Mammary epithelial cell (primary cell): ENCODE results near the genes POU4F3, SPINK1 and C5orf46.

GRCh38 chr5:143347831-143348180, 55.7 kb downstream of the NR3C1 start:
- CAGE, long polyA plus RNA, result no peak
- RRBS, result no CpG with 5 or more reads among the region's 3 CpGs

DNA sequence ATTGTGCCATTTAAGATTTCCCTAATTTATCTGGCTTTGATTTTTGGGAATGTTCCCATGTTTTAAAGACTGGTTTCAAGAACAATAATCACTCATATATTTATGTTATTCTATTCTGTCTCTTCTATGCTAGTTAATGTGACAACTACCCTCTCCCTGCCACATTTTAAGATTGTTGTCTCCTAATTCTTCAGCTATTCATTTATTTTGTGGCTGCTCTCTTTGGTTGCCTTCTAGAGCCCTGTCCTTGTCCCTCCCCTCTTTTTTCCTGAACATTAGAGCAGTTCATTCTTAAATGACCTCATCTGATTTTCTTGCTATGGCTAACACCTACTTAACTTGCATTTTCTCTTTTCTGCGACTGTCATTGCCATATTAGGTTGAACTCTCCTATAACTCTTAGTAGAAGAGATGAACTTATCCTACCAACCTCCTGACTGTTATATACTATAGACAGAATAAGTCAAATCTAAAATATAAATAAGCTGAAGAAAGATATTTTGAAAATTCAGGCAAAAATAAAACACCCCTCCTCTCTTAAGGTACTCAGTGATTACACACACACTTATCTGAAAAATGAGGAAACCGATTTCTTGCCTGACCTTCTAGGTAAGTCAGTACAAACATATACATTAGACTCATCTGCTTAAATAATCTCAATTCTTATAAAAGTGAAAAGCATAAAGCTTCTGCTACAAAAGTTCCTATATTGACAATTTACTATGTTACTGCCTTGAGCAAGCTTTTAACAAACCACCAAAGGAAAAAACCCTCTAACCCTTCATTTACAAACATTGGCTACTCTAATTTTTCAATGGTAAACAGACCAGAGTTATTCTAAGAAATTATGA, 15.9 kb downstream of the NR3C1 start:
- CAGE, long polyA plus RNA, result no peak
- RRBS, result no CpG with 5 or more reads among the region's 2 CpGs

DNA sequence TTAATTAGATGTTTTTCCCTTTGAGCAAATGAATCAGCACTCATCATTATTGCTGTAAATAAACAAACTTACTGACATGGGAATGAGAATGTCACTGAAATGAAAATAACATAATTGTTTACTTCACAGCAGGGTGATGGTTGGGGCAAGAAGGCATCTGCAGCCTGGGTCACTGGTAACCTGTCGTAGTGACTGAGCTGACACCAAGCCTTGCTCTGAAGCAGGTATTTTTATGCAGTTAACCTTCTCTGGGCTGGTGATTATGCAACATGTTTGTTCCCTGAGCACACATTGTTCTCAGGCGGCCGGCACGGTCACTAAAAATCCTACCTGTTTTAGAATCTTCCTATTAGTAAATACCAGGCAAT, 157.7 kb upstream of the NR3C1 start:
- CAGE, long polyA plus RNA, result no peak
- RRBS, result no CpG with 5 or more reads among the region's 4 CpGs

GRCh38 chr5:145854506-145855291, 18.1 kb downstream of the GRXCR2 start:
- CAGE, long polyA plus RNA, result no peak
- RRBS, result no CpG with 5 or more reads among the region's 3 CpGs

DNA sequence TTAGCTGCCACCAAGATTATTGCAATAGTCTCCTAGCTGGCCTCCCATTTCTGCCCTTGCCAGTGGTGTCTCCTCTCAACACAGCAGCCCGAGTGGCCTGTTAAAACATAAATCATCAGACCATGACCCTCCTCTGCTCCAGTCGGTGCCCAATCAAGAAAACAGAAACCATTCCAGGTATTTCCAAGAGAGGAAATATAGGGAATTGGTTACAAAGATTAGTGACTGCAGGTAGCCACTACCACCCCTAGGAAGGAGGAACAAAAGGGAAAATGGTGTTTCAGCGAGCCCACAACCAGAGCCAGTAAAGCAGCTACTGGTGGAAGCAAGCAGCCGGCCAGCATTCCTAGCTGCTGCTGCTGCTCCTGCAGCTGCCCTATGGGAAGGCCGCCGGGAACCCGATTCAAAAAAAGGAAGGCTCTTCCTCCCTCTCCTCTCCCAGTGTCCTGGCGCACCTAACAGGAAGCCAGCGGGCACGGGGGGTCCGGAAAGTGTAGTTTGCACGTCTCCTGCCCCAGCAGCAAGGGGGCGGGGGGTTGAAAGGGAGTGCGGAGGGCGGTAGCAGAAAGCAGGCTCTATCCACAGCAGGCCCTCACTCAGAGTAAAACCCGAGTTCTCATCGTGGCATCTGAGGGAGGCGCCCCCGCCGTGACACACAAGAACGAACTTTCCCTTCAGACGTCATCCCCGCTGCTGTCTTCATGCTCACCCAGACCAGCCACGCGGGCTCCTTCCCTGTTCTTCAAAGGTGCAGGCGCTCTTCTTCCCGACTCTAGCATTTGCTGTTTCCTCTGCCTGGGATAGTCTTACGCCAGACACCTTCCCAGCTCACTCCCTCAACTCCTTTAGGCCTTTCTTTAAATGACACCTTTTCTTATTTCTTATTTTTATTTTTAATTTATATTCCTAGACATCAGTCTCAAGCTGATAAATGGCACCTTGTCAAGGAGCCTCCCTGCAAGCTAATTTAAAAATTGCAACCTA, 16.5 kb downstream of the GRXCR2 start:
- CAGE, long polyA plus RNA, result no peak
- RRBS, result 5% methylated on average over 7 of the region's 28 CpGs

GRCh38 chr5:145940936-145941597, 4.7 kb downstream of the SH3RF2 start:
- CAGE, long polyA plus RNA, result no peak
- RRBS, result no CpG with 5 or more reads among the region's 2 CpGs

DNA sequence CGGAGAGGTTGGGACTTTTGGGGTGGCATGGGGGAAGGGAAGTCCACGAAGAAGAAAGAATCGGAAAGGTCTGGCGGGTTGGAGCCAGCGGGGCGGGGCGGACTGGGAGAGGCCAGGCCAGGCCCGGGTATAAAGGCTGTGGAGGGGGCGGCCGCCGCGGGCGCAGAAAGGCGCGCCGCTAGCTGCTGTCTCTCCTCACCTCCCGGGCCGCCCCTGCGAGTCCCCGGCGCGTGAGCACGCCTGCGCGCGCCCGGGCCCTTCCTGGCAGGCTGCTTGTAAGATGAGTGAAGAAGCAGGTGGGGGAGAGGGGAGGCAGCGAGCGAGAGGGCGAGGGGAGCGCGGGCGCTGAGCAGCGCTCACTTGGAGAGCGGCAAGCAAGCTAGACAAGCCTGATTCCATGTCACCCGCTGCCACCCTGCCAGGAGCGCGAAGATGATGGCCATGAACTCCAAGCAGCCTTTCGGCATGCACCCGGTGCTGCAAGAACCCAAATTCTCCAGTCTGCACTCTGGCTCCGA, at the start of gene POU4F3:
TSS of gene POU4F3 (plus strand) at position 159 of the 518 bp plus-strand sequence.
- CAGE, long polyA plus RNA, result no peak
- RRBS, result 3% methylated on average over 9 of the region's 41 CpGs

DNA sequence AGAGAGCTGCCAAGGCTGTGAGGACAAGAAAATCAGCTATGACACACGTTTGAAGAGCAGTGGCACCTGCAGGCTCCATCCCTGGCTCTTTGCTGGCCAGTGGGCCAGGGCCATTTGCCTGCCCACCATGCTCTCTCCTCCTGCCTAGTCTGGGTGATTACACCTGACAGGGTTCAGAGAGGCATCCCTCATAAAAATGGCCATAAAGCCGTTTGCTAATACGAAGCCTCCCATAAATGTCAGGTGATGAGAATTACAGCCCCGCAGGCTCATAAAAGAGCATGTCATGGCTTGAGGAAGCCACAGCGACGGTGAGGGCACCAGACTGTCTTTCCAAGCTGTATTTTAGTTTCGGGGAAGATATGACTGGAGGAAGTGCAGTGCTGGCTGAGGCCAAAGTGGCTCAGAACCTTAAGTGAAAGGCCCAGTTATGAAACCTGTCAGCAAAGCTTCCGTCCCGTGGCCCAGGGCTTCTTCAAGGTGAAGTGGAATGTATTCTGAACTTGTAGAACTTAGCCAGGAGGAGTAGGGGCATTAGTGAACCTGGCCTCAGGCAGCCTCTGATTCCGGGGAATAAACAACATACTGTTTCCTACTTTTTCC, 18.5 kb upstream of the TCERG1 start:
- CAGE, long polyA plus RNA, result no peak
- RRBS, result no CpG with 5 or more reads among the region's 10 CpGs

DNA sequence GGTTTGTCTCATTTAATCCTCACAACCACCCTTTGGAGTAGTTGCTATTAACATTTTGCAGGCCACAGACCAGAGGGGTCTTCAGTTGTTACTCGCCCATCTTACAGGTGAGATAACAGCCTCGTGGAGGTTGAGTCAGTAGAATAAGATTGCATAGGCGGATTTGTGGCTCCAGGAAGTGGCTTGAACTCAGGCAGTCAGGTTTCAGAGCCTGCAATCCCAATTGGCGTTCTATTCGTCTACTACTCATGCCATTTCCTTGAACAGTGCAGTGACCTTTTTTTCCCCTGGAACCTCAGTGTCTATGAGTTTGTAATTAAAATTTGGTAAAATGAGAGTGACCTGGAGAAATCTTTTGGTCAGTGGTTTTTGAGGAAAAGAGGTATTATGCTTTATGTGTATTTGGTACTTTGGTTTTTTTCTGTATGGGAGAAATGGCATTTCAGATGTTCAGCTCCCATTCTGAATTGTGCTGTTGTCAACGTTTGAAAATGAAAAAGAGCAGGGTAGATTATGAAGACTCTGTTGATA, 984 bp downstream of the TCERG1 start:
- CAGE, long polyA plus RNA, result no peak
- RRBS, result no CpG with 5 or more reads among the region's 6 CpGs

GRCh38 chr5:146877713-146878025, 888 bp downstream of the PPP2R2B start:
- CAGE, long polyA plus RNA, result no peak
- RRBS, result 4% methylated on average over 17 of the region's 29 CpGs

- CAGE, long polyA plus RNA, result no peak
- RRBS, result no CpG with 5 or more reads among the region's 3 CpGs
Measured at GRCh38 chr5:147383154-147383580, 126.7 kb downstream of the DPYSL3 start.

- CAGE, long polyA plus RNA, result no peak
- RRBS, result no CpG with 5 or more reads among the region's 5 CpGs
Measured at GRCh38 chr5:147446382-147446988, 63.4 kb downstream of the DPYSL3 start.

DNA sequence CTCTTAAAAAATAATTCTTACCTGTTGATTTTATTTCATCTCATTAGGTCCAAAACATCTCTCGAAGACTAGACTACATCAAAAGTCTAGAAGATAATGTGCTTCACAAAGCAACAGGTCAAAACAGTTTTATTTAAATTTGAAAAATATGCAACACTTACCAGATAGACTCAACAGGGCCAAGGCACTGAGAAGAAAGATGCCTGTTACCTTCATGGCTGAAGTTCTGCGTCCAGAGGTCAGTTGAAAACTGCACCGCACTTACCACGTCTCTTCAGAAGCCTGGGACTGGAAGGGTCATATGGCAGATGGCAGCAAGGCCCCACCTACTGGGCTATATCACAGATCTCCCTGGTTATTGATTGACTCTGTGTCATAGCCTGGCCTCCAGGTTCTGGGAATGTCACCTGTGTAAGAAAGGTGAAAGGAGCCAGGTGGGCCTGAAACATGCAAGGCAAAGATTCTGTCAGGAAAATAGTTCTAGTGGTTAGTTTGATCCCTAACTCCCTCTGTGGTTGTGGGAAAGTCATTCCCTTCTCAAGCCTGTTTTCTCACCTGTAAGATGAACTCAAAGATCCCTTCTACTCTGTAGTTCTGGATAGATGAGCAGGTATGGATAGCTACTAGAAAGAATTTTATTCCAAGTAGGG, at the start of gene SPINK1:
TSS of gene SPINK1 (minus strand) at position 310 of the 650 bp plus-strand sequence.
- CAGE, long polyA plus RNA, result no peak
- RRBS, result no CpG with 5 or more reads among the region's 4 CpGs

DNA sequence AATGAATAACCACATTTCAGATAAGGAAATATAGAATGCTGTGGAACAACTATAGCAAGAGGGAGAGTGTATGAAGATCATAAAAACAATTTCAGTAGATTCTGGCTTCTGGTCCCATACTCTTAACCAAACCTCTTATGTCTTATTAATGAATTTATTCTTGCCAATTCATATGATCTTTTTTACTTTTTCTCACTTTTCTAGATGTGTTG, 6.8 kb upstream of the SPINK1 start:
- CAGE, long polyA plus RNA, result no peak

DNA sequence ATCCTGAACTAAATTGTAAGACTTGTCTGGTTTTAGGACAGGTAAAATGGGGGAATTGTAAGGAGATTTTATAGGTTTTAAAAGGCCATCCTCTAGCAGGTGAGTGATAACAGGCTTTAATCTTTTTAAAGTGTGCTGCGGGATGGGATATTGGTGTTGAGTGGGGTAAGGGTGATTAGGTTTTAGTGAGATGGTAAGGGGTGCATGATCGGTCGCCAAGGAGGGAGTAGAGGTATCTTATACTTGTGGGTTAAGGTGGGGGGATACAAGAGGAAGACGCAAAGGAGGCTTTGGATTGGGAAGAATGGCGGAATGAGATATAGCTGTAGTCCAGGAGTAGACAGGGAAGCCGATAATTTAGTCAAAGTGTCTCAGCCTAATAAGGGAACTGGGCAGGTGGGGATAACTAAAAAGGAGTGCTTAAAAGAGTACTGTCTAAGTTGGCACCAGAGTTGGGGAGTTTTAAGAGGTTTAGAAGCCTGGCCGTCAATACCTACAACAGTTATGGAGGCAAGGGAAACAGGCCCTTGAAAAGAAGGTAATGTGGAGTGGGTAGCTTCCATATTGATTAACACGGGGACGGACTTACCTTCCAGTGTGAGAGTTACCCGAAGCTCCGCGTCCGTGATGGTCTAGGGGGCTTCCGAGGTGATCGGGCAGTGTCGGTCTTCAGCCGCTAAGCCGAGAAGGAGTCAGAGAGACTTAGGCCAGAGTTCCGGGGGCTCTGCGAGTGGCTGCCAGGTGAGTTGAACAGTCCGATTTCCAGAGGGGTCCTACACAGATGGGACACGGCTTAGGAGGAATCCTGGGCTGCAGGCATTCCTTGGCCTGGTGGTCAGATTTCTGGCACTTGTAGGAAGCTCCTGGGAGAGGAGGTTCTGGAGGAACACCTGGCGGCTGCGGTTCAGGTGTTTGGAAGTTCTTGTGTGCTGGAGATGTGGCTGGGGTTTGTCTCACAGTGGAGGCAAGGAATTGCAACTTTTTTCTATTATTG, 6.6 kb upstream of the SCGB3A2 start:
- CAGE, long polyA plus RNA, result no peak
- RRBS, result 50% methylated on average over 2 of the region's 24 CpGs

GRCh38 chr5:147906253-147906907, at the start of gene C5orf46:
C5orf46 (minus strand) TSS chr5:147906538.
- CAGE, long polyA plus RNA, result no peak
- RRBS, result no CpG with 5 or more reads among the region's 5 CpGs

- CAGE, long polyA plus RNA, result no peak
- RRBS, result no CpG with 5 or more reads among the region's 2 CpGs
Measured at GRCh38 chr5:148070169-148070618, 6.4 kb downstream of the SPINK5 start.

DNA sequence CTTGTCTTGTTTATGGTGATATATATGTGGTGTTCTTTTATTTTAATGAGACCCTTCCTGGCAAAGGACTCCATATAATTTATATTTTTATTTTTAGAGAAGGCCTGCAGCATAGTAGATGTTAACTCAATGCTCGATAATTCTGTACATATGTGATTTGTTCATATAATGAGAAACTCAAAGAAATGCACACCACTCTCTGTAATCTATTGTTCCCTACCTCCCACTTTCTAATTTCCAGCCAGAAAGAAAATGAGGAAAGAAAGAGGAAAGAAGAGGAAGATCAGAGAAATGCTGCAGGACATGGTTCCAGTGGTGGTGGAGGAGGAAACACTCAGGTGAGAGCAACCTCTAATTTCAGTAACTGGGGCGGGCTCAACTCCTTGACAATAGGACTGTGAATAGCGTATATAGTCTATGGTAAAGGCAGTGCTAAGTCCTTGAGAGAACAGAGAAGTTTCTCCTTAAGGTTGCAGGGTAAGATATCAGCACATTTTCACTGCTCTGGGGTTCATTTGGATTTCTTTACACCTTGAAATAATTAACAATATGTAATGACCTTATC, 52.1 kb upstream of the SPINK14 start:
- CAGE, long polyA plus RNA, result no peak
- RRBS, result no CpG with 5 or more reads among the region's 3 CpGs

- CAGE, long polyA plus RNA, result no peak
- RRBS, result no CpG with 5 or more reads among the region's 16 CpGs
Measured at GRCh38 chr5:148384103-148385013, 600 bp downstream of the FBXO38 start.

- CAGE, long polyA plus RNA, result no peak
- RRBS, result no CpG with 5 or more reads among the region's 4 CpGs
Measured at GRCh38 chr5:148453431-148453905, 69.7 kb downstream of the FBXO38 start.